Vein endothelial cell (primary cell): ENCODE measurements around the genes RRP12, PI4K2A and SFRP5.

DNA sequence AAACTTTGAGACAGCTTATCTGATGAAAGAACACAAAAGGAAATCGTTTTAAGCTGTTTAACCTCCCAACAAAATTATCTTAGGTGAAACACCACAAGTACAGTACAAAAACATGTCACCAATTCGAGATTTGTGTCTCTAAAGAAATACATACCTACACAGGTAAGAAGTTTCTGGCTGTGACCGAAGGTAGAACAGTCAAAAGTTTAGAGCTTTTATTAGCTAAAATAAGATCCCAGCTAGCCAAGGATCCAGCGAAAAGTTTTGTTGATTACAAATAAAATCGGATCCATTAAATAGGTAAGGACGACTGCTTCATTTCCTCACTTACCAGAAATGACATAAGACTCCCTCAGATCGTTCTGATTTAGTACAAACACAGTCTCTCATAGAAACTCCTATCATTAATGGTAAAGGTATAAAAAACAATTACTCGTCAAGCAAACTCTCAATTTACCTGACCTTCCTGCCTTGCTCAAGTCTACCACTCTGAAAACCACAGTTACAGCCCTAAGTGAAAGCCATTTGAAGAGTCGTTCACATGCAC, 1.4 kb downstream of the TM9SF3 start:
- CAGE, long polyA plus RNA: no peak

- CAGE, long polyA plus RNA: no peak
These were observed 627 bp upstream of the TM9SF3 start for GRCh38 chr10:96587248-96588030.

DNA sequence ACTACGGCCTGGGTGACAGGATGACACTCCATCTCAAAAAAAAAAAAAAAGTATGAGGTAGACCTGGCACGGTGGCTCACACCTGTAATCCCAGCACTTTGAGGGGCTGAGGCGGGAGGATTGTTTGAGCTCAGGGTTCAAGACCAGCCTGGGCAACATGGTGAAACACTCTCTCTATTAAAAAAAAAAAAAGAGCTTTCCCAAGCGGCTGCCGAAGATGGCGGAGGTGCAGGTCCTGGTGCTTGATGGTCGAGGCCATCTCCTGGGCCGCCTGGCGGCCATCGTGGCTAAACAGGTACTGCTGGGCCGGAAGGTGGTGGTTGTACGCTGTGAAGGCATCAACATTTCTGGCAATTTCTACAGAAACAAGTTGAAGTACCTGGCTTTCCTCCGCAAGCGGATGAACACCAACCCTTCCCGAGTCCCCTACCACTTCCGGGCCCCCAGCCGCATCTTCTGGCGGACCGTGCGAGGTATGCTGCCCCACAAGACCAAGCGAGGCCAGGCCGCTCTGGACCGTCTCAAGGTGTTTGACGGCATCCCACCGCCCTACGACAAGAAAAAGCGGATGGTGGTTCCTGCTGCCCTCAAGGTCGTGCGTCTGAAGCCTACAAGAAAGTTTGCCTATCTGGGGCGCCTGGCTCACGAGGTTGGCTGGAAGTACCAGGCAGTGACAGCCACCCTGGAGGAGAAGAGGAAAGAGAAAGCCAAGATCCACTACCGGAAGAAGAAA, 29.9 kb upstream of the PIK3AP1 start:
- CAGE, long polyA plus RNA: no peak

- CAGE, long polyA plus RNA: no peak
These were observed 33.5 kb upstream of the LCOR start for GRCh38 chr10:96798474-96799126.

DNA sequence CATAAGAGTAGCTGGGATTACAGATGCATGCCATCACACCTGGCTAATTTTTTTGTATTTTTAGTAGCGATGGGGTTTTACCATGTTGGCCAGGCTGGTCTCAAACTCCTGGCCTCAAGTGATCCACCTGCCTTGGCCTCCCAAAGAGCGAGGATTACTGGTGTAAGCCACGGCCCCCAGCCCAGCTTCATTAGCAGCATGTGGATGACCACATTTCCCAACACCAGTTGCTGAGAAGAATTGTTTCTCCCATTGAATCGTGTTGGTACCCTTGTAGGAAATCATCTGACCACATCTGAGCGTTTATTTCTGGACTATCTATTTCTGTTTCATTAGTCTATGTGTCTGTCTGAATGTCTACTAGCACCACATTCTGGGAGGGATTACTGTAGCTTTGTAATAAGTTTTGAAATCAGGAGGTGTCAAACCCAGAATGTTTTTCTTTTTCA, 89.5 kb downstream of the LCOR start:
- CAGE, long polyA plus RNA: no peak

GRCh38 chr10:96947043-96947376, 114.9 kb downstream of the LCOR start:
- CAGE, long polyA plus RNA: no peak

- CAGE, long polyA plus RNA: no peak
These were observed 152.0 kb downstream of the LCOR start for GRCh38 chr10:96983796-96984711.

DNA sequence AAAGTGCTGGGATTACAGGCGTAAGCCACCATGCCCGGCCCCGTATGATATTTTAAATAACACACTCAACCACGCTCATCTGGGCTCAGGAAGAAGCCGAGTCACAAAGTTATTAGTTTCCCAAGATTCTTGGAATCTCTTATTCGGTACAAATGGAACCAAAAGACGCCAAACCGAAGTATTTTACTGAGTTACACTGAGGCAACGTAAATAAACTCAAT, 973 bp downstream of the ARHGAP19 start:
- CAGE, long polyA plus RNA: no peak

DNA sequence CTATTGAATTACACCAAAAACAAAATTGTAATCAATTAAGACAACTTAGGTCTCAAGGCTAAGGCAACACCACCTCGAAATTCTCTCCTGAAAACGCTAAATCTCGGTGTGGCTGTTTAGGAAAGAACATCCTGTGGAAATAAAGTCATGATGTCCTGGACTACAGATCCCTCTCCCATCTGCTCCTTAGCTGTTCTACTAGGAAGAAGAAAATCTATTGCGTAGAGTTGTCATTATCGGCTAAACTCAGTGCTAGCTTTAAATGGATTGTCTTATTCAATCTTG, 720 bp downstream of the ARHGAP19 start:
- CAGE, long polyA plus RNA: no peak

- CAGE, long polyA plus RNA: no peak
These were observed 2.4 kb downstream of the FRAT2 start for GRCh38 chr10:97331690-97332901.

DNA sequence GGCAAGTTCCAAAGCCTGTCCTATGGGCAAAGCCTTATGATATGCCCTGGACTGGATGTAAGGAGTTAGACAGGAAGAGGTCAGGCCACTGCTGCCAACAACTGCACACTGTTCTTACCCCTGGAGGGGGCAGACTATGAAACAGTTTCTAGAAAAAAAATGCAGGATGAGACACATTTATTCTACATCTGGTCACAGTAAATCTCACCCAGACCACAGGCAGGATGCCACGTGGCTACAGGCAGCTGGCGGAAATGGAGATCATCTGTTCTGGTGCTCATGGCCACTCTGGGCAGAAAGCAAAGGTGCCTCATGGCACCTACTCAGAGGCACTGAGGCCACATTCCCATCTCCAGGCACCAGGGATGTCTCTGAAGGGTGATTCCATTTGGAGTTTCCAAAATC, 22.0 kb upstream of the FRAT2 start:
- CAGE, long polyA plus RNA: no peak

DNA sequence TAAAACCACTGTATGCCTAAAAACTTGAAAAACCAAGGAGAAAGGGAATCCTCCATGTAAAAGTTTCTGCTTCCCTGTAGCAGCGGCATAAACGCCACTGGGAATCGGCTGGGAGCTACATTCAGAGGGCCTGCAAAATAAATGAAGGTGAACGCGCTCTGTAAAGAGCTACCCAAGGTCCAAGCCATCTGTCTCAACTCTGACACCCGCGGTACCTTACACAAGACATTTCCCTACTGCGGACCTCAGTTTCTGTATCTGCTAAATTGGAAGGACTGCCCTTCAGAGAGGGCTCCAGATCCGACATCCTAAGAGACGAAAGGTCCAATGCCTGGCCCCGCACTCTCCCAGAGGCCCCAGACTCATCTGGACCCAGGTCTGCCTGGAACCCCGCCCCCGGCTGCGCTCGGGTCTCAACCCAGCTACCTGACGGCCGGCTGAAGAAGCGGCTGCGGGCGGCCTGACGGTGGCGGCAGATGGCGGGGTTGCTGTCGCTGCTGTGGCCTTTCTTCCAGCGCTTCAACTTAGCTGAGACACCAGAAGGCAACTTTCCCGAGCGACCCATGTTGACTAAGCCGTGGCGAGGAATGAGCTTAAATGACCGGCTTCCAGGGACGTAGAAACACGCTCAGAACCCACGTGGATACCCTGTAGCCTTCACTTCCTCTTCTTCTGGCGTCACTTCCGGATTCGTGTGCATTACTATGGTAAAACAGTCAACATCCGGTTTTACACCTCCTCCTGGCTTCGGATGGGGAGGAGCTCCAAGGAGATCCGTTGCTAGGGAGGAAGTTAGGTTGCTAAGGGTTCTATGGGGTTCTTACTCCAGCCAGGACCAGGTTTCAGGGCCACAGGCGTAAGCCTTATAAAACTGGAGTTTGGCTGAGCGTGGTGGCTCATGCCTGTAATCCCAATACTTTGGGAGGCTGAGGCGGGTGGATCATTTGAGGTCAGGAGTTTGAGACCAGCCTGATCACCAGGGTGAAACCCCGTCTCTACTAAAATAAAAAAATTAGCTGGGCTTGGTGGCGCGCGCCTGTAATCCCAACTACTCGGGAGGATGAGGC, at the start of gene RRP12:
Gene RRP12, minus strand, starts transcription at position 674 of the 1,067 bp plus-strand sequence.
- CAGE, long polyA plus RNA: no peak

DNA sequence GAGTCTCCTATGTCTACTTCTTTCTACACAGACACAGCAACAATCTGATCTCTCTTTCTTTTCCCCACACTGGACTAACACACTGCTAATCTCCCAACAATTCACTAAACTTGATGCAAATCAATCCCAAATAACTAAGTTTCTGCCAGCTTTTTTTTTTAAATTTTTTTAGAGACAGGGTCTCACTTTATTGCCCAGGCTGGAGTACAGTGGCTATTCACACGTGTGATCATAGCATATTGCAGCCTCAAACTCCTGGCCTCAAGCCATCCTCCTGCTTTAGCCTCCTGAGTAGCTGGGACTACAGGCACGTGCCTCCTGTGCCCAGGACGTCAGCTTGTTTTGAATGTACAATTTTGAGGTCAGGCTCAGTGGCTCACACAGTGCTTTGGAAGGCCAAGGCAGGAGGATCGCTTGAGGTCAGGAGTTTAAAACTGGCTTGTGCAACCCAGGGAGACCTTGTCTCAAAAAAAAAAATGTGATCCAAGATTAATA, 7.9 kb upstream of the PGAM1 start:
- CAGE, long polyA plus RNA: no peak

DNA sequence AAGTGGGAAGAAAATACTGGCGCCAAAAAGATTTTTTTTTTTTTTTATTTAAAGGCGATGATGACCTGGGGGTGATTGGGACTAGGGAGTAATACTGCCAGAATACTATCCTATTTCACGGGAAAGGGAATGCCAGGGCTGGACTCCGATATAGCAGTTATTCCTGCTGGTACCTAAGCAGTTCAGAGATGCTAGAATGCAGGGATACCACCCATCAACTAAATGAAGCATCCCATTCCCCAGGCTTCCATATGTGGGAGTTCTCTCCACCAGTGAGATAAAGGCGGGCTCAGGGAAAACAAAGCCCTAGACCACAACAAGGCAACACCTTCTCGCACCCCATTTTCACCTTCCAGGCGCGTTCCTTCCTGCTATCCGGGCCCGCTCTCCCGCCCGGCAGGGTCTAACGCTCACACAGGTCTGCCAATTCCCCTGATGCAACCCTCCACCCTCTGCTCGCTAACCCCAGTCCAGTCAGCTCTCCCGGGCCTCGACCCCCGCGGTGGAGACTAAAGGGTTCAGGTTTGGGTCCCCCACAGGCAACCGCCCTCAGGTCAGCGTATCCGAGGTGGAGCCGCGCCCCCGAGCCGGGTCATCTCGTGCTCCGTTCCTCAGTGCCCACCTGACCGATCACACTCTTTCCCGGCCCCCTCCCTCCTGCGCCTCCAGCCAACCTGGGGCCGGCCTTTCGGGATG, 479 bp downstream of the MORN4 start:
- CAGE, long polyA plus RNA: no peak

DNA sequence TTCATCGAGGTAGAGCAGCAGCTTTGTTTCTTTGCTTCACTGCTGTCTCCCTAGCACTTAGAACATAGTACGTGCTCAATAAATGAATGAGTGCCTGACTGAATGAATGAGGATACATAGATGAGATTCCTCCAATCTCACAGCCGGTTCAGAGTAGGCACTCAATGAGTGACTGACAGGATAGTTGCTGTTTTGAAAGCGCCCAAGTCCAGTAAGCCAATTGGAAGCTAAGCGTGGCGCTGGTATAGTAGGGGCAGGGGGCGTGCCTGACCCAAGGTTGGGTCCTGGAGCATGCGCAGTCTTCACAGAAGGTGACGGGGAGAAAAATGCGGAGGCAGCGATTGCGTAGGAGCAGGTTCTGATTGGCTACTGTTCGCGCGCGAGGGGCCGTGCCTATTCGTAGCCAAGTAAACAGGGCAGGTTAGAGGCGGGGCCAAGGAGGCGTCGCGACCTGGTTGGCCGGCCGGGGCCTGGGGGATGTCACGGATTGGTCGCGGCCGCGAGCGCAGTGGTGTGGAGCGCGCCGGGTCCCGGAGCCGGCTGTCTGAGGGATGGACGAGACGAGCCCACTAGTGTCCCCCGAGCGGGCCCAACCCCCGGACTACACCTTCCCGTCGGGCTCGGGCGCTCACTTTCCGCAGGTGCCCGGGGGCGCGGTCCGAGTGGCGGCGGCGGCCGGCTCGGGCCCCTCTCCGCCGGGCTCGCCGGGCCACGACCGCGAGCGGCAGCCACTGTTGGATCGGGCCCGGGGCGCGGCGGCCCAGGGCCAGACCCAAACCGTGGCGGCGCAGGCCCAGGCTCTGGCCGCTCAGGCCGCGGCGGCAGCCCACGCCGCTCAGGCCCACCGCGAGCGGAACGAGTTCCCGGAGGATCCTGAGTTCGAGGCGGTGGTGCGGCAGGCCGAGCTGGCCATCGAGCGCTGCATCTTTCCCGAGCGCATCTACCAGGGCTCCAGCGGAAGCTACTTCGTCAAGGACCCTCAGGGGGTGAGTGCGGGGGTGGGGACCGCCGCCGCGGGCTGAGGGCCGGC, at the start of gene PI4K2A:
Gene PI4K2A, plus strand, starts transcription at position 480 of the 1,030 bp plus-strand sequence.
- CAGE, long polyA plus RNA: no peak

DNA sequence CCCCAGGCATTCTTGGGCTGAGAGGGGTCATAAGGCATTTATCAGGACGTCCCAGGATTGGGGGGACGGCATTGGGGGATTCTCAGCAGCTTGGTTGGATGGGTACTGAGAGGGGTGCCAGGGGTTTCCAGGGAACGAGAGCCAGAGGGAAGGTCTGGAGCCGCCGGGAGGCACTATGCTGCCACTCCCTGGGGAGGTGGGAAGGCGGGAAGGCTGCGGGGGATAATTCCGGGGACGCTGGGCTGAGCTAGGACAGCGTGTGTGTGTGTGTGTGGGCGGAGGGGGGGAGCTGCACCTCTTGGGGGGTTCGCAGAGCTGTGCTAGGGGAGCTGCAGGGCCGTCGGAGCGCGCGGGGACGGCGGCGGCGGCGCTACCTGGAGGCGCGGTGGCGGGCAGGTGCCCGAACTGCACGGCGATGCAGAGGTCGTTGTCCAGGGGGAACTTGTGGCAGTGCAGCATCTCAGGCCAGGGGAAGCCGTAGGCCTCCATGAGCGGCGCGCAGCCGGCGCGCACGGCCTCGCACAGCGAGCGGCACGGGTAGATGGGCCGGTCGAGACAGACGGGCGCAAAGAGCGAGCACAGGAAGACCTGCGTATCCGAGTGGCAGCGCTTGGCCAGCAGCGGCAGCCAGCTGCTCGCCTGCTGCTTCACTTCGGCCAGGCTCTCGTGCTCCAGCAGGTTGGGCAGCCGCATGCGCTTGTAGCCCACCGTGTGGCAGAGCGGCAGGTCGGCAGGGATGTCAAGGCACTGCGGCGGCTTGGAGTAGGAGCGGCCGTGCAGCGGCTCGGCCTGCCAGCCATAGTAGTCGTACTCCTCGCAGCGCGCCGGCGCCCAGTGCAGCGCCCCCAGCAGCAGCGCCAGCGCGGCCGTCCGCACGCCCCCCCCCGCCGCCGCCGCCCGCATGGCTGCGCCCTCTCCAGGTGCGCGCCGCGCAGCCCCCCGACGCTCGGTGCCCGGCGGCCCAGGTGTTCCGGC, 581 bp downstream of the SFRP5 start:
- CAGE, long polyA plus RNA: no peak

GRCh38 chr10:97771906-97772383, at the start of gene SFRP5:
Gene SFRP5, minus strand, starts transcription at chr10:97771999.
- CAGE, long polyA plus RNA: no peak

DNA sequence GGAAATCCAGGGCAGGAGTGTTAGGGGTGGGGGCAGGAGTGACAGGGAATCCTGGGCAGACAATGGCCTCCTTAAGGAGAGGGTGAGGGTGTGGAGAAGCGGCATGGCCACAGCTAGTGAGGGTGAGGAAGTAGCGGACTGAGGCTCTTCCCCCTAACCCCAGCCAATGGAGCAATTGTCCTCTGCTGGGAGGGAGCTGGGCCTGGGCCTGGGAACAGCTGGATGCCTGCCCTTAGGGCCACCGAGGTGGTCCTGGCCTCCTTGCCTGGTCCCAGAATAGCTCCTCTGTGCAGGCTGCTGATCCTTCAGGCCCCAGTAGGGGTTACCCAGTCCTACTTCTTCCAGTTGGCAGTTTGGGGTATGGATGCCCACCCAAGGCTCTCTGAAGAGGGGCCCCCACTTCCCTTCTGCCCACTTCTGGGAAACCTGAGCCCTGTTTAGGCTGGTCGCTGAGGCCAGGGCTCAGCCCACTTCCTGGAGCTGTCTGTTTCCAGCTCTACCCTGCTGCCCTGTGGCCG, 9.4 kb upstream of the SFRP5 start:
- CAGE, long polyA plus RNA: no peak

DNA sequence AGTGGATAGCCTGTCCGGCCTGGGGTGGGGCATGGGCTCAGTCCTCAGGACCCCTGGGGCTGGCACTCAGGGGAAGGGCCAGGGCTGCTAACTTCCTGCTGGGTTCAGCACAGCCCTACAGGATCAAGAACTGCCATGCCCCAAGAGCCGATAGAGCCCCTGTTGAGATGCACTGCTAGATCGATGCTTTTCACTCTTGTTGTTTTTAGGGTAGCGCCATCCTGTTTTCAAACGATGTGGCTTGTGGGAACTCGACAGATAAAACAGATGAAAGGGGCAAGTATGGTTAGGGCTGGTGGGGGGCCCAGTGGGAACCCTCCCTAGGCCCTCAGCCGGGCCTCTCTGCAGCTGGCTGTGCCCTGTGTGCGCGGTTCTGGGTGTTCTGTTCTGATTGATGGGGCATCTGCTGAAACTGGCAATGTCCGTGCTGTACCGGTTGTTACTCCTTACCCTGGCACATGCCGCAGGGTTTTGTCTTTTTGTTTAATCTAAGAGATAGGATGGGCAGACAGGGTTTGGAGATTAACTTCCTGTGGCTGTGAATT, 10.1 kb upstream of the SFRP5 start:
- CAGE, long polyA plus RNA: no peak

GRCh38 chr10:97788625-97789399, 17.0 kb upstream of the SFRP5 start:
- CAGE, long polyA plus RNA: no peak